GM23338 (cell line): ENCODE measurements around a stretch of chr7.

- PRO-cap, result no peak
- RAMPAGE, long total RNA, result no peak
Observed at GRCh38 chr7:43938909-43939509, 12.8 kb downstream of the UBE2D4 start.

GRCh38 chr7:44014133-44014705, 16.5 kb downstream of the SPDYE1 start:
- PRO-cap, result no peak
- RAMPAGE, long total RNA, result no peak

DNA sequence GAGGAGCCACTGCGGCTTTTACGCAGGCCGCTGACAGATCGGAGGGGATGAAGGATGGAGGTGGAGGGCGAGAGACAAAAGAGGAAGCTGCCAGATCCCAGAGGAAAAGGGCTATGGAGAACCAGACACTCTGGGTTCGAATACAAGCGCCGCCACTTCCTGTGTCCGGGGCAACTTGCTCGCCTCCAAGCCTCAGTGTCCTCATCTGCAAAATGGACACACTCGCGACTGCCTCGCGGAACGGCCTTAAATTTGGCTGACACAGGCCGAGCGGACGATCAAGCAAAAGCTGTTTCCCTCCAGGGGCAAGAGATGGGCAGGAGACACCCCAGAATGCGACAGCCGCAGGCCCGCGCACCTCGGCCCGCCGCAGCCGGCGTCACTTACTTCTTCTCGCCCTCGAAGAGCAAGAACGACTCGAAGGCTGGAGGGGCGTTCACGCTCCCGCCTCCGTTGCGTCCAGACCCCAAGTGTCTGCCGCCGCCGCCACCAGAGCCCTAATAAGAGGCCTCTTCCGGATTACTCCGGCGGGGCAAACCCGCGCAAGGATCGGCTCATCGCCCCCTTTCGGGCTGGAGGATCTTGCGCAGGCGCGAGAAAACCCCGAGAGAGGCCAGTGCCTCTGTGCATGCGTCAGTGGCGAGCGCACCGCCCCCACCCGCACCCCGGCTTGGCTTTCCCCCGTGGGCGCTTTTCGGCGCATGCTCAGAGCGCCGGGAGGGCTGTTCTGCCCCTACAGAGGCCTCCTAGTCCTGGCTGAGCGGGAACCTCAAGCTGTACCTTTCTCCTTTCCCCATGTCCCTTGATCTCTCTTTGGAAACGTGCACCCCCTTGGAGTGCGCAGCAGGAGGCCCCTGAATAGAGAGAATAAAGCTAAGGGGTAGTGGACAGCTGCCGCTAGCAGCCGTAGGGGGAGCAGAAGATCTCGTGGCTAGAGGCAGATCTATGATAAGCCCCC, 21.3 kb downstream of the SPDYE1 start:
- PRO-cap, result bidirectional peak, plus-strand start at position 708 of the sequence, minus-strand start at position 476 of the sequence
- RAMPAGE, long total RNA, result no peak

DNA sequence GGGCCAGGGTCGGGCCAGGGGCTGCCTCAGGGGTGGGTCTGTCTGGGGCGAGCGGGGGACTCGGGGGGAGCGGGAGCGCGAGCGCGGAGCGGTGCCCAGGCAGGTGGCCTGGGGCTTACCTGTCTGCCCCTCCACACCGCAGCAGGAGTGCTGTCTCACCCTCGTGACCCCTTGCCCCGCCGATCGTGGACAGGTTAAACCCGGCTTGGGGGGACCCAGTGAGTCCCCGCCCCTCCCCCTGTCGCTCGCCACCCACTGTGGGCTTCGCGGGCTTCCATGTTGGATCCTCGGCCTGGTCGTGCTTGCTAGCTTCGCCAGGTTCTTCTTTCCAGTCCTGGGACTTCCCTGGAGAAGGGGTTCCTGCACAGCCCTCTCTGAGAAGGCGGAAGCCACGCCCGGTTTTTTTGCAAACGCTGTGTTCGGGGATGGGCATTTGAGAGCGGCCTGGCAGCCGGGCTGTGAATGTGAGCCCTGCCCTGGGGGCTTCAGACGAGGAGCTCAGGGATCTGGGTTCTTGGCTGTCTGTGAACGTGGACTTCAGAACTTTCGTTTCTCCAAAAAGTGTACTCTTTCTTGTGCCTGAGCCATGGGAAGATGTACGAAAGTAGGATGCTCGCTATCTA, 444 bp downstream of the DBNL start:
- PRO-cap, result no peak
- RAMPAGE, long total RNA, result no peak

DNA sequence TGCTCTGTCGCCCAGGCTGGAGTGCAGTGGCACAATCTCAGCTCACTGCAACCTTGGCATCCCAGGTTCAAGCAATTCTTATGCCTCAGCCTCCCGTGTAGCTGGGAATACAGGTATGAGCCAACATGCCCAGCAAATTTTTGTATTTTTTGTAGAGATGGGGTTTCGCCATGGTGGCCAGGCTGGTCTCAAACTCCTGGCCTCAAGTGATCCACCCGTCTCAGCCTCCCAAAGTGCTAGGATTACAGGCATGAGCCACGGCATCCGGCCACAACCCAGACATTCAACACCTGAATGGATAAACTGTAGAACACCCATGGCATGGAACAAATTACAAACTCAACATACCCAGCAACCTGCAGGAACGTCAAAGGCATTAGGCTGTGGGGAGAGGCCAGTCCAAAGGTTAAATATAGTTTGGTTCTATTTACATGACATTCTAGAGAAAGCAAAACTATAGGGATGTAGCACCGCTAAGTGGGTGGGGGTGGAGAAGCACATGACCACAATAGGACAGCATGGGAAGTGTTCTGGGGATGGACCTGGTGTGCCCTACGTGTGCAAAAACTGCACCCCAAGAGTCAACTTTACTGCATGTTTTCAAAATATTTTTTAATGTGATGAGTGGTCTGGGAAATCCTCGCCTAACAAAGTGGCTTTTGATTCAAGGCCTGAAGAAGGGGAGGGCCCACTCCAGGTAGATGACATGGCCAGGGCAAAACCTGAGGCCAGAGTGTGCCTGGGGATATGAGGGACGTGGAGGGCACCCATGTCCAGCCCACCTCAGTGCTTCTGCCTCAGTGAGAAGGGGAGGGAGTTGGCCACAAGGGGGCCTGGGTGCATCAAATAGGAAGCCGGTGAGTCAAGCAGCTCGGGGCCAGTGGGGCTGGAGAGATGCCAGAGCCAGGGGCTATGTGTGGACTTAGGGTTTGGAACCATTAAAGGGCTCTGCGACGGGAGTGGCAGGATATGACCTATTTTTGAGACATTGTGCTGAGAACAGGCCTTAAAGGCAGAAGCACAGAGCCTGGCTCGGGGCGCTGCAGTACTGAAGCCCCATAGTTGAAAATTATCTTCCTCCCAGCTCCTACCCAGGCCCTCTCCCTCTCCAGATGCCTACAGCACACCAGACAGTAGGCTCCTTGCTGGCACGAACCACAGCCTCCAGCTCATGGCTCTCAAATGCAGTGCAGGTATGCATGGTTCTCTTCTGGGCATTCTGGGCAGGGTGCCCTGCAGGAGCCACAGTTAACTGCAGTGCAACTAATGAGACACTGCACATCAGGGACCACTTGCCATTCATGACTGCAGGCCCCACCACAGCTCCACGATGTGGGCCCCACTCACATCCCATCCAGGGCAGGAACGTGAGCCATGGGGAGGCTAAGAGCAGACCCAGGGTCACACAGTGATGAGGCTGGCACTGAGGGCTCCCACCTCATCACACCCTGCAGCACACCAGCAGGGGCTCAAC, 6.8 kb upstream of the PGAM2 start:
- PRO-cap, result no peak
- RAMPAGE, long total RNA, result no peak

DNA sequence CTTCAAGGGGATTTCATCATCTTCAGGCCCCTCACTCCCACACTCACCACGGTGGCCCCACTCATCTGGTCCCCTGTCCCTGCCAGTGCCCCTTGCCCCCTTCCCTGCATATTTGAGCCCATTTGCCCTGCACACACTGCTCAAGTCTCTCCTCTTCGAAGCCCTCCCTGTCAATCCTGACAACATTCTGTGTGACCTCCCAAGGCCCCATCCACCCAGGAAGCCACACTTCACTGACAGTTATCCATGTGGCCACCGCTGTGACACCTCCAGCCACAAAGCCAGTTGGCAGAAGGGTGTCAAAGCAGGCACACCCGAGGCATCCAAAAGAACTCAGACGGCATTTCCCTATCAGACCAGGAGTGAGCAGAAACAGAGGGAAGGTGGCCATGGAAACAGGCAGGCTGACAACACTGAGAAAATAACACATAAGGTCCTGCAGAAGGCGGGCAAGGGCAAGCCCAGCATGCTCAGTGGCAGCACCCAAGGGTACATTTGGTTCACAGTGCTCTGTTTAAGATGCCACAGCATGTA, 4.6 kb downstream of the POLM start:
- PRO-cap, result no peak
- RAMPAGE, long total RNA, result no peak

DNA sequence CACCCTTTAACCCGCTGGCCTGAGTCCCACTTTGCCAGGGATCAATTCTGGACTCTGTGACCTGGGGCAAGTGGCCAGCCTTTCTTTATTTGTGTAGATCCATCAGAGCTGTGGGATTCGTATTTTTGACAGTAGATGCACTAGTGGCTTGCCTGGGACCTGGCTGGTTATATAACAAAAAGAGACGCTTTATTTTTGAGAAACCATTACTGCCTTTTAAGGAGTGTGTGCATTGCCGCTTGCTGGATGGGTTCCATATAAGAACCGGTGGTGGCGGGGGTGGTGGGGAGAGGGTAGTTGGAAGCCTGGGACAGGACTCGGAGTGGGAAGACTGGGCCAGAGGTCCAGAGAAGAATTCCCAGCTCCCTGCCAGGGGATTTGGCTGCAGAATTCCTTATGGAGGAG, 7.9 kb upstream of the POLM start:
- PRO-cap, result no peak
- RAMPAGE, long total RNA, result no peak

DNA sequence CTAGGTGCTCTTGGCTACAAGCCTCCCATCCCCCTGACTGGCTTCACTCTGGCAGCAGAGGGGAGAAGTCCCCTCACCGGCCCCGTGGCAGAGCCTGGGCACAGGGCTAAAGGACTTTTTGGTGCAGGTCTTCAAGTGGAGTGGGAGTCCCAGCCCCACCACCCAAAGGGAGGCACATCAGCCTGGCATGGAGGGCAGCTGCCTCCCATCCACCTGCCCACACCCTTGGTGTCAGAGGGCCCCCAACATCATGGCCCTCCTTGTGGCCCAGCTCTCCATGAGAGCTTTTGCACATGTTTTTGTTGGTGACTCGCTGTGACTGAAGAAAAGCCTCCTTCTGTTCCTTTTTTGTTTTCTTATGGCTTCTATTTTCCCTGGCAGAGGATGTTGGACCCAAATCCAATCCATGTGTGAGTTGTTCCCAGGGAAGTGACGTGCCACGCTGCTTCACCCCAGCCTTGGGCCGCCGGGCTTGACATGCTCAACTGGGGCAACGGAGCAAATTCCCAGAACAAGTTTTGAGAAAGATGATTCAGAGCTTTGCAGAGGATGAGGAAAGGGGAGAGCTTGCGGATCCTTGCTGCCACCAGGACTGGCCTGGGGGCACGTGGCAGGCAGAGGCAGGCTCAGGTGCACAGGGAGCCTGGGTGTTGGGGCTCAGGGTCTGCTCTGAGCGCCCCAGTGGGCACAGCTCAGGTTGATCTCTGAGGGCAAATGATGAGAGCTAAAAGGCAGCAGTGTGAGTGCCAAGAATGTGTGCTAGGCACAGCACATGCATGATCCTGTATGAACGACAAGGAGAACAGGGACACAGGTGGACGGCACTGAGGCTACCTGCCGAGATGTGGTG, 1.9 kb upstream of the AEBP1 start:
- PRO-cap, result no peak
- RAMPAGE, long total RNA, result no peak

DNA sequence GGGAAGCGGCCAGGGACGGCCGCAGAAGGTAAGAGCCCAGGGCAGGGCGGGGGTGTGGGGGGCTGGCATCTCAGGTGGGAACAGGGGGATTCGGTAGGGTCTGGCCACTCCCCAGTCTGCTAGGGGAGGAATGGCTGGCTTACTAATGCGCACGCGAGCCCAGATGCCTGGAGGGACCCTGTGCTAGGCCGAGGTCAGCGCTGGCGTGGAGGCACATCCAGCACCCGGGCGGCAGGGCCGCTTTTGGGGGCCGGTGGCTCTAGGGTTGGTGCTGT, 683 bp downstream of the AEBP1 start:
- PRO-cap, result bidirectional peak, plus-strand start at position 162 of the sequence, minus-strand start at position 132 of the sequence
- RAMPAGE, long total RNA, result no peak

- PRO-cap, result no peak
- RAMPAGE, long total RNA, result no peak
Observed at GRCh38 chr7:44147374-44147849, 6.3 kb upstream of the MYL7 start.

DNA sequence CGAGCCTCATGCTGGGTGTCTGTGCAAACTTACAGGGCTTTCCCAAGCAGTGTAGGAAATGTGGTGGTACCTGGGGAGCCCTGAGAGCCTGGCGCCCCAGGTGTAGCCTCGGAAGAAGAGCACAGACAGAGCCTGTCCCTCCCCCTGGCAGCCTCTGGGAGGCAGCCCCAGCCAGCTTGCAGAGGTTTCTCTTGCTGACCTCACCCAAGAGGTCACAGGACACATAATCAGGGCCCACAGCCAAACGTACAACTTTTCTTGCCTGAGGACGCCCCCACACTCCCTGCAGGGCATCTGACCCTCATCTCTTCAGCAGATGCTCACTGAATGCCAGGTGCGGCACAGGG, 16.1 kb upstream of the MYL7 start:
- PRO-cap, result no peak
- RAMPAGE, long total RNA, result no peak

DNA sequence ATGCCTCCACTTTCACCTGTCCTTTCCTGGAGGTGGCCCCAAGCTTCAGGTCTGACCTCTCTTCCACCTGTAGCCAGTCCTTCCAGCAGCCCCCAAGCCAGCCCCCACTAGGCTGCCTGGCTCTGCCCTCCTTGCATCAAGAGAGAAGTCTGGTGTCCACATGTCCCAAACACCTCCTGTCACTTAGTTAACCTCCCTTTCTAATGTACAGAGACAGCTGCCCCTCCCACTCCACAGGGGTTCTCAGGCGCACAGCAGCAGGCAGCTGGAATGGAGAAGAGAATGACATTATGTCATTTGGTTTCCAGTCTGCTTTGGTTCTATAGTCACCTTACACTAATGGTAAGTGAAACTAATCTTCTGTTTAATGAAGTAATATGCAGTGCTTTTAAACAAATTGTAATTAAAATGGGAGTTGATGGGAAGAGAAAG, 22.9 kb downstream of the YKT6 start:
- PRO-cap, result unidirectional peak, minus-strand start at position 284 of the sequence
- RAMPAGE, long total RNA, result no peak

DNA sequence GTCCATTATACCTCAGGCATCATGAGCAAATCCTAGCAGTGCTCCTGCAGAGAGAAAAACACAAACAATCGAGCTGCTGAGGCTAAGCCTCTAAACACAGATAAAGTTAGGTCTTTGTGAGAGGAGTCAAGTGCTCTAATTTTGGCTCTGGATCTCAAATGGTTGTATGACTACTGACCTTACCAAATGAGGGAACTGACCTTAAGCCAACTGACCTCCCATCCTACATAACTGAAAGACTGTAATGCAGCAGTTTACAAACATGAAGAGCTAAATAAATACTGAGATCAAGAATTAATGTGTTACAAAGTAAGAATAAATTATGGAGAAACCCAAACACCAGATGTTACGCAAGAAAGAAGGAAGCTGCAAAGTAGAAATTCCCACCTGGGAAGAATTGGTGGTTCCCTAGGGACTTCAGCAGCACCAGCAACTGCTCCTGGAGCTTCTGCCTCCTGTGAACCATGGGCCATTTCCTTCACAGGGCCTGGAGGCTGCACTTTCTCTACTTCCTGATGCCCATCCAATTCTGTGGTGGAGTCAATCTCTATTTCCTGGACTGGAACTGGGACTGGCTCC, 5.8 kb downstream of the NUDCD3 start:
- PRO-cap, result no peak
- RAMPAGE, long total RNA, result no peak

DNA sequence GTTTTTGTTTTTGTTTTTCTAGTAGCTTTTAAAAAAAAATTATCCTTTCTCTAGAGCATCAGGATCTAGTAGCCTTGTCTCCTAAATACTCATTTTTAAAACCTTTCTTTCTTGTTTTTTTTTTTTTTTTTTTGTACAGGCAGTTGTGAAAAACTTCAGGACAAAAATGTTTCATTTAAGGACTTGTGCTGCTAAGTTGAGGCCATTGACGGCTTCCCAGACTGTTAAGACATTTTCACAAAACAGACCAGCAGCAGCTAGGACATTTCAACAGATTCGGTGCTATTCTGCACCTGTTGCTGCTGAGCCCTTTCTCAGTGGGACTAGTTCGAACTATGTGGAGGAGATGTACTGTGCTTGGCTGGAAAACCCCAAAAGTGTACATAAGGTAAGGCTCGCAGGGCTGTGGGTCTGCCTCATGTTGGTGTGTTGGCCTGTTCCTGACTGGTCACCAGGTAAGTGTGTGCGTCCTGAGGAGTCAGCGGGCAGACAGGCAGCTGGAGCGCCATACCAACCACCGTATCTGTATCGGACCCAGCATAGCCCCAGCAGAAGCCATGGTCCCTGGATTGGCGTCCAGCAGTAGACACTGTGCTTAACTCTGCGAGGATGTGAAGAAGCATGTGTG, 17.9 kb downstream of the OGDH start:
- PRO-cap, result no peak
- RAMPAGE, long total RNA, result no peak

GRCh38 chr7:44630595-44631367, 24.4 kb downstream of the OGDH start:
- PRO-cap, result no peak
- RAMPAGE, long total RNA, result no peak

- PRO-cap, result bidirectional peak, plus-strand start at chr7:44796959, minus-strand start at chr7:44796947; bidirectional peak, plus-strand start at chr7:44797056, minus-strand start at chr7:44797079; bidirectional peak, plus-strand start at chr7:44797597, minus-strand start at chr7:44797520
- RAMPAGE, long total RNA, result no peak
Observed at GRCh38 chr7:44796812-44797735, 593 bp downstream of the PPIA start.

DNA sequence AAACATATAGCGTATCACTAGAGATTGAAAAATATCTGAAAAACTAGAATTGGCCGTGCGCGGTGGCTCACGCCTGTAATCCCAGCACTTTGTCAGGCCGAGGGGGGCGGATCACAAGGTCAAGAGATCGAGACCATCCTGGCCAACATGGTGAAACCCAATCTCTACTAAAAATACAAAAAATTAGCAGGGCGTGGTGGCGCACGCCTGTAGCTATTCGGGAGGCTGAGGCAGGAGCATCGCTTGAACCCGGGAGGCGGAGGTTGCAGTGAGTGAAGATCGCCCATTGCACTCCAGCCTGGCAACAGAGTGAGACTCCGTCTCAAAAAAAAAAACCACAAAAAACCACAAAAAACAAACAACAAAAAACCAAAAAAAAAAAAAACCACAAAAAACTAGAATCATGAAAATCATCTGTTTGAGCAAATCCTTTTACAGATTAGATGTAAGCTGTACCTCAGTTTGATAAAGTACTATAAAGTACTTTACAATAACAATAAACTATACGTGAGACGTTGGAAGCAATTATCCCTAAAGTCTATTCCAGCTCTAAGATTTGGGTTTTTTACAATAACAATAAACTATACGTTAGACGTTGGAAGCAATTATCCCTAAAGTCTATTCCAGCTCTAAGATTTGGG, 1.5 kb downstream of the H2AZ2 start:
- PRO-cap, result no peak
- RAMPAGE, long total RNA, result no peak

GRCh38 chr7:44963991-44964434, 14.8 kb downstream of the MYO1G start:
- PRO-cap, result no peak
- RAMPAGE, long total RNA, result no peak

- PRO-cap, result no peak
- RAMPAGE, long total RNA, result no peak
Observed at GRCh38 chr7:44970458-44971190, 8.2 kb downstream of the MYO1G start.

- PRO-cap, result no peak
- RAMPAGE, long total RNA, result no peak
Observed at GRCh38 chr7:44971542-44972653, 6.9 kb downstream of the MYO1G start.